Placental pericyte (primary cell): ENCODE measurements around a stretch of chr1.

- CAGE, long polyA plus RNA: no peak
Observed at GRCh38 chr1:236727040-236727782, 40.9 kb downstream of the ACTN2 start.

DNA sequence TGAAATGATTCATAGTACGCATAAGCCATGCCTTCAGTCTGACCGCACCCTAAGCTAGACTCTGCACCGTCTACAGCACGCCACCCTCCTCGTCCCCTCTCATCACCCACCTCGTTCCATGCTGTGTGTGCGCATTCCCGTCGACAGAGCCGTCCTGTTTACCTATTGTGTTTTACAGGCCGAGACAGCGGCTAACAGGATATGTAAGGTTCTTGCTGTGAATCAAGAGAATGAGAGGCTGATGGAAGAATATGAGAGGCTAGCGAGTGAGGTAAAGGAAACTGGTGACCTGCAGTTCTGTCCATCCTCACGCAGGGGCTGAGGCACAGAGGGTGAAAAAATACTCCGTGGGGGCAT, 50.6 kb downstream of the ACTN2 start:
- CAGE, long polyA plus RNA: no peak

DNA sequence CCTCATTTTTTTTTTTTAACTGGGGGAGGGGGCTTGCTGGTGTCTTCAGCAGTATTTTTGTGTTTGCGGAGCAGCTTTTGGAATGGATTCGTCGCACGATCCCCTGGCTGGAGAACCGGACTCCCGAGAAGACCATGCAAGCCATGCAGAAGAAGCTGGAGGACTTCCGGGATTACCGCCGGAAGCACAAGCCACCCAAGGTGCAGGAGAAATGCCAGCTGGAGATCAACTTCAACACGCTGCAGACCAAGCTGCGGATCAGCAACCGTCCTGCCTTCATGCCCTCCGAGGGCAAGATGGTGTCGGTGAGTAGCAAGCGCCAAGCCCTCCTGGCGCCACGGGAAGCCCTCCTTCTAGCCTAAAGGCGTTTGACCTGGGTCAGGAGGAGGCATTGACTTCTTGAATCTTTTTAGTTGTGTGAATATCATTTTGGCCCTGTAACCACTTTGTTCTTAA, 53.0 kb downstream of the ACTN2 start:
- CAGE, long polyA plus RNA: no peak

DNA sequence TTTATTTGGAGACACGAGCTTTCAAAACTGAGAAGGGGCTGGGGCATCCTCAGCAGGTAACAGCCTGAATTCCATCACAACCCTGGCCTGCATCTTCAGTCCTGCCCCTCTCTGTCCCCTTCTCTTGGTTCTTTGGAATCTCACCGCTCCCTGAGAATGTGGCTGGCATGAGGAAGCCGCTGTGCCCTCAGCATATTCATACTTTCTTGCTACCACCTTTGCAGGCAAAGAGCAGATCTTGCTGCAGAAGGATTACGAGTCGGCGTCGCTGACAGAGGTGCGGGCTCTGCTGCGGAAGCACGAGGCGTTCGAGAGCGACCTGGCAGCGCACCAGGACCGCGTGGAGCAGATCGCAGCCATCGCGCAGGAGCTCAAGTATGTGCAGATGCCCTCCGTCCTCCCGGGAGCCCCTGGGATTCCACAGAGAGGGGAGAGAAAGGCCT, 50.7 kb upstream of the MTR start:
- CAGE, long polyA plus RNA: no peak

- CAGE, long polyA plus RNA: no peak
Observed at GRCh38 chr1:237716783-237717365, 173.8 kb downstream of the ZP4 start.

DNA sequence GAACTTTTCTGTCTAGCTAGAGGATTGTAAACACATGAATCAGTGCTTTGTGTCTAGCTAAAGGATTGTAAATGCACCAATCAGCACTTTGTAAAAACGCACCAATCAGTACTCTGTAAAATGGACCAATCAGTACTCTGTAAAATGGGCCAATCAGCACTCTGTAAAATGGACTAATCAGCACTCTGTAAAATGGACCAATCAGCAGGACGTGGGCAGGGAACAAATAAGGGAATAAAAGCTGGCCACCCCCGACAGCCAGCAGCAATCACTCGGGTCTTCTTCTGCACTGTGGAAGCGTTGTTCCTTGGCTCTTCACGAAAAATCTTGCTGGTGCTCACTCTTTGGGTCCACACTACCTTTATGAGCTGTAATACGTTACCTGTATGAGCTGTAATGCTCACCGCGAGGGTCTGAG, 463.8 kb upstream of the ZP4 start:
- CAGE, long polyA plus RNA: no peak

GRCh38 chr1:238485476-238486151, 594.9 kb upstream of the ZP4 start:
- CAGE, long polyA plus RNA: no peak

- CAGE, long polyA plus RNA: no peak
Observed at GRCh38 chr1:239387394-239387752, 1.0 kb downstream of the CHRM3 start.

DNA sequence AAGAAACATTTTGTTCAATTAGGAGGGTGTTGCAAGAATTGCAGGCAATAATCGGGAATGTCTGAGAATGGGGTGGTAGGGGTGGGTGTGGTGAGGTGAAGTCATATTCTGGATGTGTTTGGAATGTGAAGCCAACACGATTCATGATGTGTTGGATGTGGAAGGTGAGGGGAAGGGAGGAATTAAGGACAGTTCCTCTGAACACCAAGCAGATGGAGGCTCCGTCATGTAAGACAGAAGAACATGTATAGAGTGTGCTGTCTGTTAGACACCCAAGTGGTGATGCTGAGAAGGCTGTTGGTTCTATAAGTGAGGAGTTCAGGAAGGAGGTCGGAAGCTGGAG, 193.4 kb downstream of the FMN2 start:
- CAGE, long polyA plus RNA: no peak

GRCh38 chr1:240406128-240406739, 205.7 kb downstream of the GREM2 start:
- CAGE, long polyA plus RNA: no peak

DNA sequence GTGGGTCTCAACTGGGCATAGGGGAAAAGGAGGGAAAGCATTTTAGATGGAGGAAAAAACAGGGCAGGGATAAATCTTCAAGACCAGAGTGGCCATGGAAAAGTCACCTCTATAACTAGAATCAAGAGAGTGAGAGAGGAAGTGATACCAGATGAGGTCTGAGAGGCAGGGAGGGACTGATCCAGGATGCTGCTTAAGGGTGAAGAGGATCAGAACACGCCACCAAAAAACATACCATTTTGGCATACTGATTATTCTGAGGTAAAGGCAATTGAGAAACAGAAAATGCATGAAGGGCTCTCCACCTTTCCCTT, 268.9 kb downstream of the RGS7 start:
- CAGE, long polyA plus RNA: no peak

DNA sequence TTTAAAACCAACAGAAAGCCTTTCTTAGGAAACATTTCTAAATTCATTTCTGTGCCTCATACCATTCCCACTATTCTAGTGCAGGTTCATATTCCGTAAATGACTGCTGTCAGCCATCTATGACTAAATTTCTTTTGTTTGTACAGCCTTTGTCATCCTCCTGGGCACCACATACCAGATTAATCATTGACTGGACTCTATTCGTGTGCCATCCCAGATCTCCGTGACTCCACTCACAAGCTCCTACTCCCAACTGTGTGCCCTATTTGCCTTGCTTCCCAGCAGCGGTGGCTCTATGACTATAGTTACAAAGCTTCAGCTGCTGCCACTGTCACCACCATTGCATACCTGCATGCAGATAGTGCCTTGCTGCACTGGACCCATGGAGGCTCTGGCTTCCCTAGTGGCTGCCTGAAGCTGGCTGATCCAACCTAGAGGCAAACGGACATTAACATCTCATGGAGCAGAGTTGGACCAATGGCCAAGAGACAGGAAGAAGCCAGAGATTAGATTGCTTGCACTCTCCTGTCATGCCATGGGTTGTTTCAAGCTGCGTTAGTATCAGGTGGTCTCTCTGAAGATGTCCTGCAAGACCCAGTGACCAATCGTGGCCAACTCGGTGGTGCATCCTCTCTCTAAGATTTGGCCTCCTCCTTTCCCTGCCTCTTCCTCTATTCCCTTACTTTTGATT, 24.5 kb downstream of the CHML start:
- CAGE, long polyA plus RNA: no peak

GRCh38 chr1:241634957-241635879, 5.0 kb downstream of the CHML start:
- CAGE, long polyA plus RNA: no peak

DNA sequence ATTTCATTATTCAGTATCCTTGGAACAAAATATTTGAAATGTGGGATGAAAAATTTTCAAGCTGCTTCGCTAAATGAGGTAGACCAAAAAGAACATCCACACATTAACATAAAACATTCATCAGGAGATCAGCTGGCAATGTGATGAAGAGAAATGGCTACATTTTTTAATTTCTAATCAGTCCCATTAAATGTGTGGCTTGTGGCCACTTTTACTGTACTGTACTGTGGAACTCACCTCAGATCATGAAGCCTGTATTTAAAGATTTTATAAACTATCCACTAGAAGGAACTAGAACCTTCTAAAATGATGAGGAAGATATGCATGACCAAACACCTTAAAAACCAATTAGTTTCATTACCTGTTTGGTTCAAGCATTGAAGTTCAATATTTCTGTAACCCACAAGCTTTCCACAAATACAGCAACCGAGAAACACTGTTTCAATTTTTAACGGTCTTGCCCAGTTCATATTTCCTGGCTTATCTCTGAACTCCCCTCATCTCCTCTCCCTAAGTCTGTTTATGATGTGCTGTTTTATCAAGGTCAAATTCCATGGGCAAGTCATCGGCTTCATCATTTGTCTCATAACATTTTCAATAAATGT, 264.2 kb upstream of the PLD5 start:
- CAGE, long polyA plus RNA: no peak

DNA sequence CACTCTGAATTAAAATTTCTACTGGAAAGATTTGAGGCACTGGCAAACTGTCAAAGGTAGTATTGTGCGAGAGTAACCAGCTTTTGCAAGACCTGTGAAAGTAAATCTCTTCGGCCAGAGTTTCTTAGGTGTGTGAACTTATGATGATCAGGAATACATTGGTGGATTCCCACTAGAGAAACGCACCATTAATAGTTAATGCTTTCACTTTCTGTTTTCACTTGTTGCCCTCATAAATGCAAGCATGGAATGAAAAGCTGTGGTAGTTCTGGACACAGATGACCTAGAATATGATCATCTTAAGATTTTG, 98.6 kb downstream of the SDCCAG8 start:
- CAGE, long polyA plus RNA: no peak

DNA sequence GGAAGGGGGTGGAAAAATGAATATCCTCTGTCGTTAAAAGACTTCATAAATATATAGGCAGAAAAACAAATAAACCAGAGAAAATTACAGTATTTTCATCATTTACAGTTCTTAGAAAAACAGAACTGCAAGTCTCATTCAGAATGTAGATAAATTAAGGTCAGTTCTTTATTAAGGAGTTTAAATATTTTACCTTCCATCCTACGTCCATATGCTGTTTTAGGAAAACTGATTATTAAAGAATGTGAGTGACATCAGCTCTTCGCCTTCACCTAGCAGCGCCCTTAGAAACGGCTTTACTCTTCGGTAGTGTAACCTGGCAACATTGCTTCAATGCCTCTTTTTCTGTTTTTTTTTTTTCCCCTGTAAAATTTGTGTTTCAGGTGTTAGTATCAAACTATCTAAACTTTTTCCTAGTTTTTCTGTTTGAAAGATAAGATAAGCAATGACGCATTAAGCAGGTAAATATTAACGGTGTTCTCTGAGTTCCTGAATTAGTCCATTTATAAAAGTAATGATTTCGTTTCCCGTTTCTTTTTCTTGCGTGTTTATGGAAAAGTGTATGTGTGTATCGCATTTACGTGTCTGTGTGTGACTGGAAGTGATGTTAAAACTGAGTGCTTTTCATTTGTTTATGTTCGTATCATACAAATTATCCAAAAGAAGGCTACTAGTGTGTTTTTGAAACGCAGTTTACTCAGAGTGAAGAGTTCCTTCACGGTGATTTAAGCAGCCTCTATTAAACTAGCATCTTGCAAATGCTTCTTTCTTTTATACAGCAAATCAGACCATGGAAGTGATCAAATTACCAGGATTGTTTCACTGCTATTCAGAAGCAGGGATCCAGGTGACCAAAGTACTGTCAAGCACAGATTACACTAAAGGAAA, 138.9 kb downstream of the SDCCAG8 start:
- CAGE, long polyA plus RNA: no peak

DNA sequence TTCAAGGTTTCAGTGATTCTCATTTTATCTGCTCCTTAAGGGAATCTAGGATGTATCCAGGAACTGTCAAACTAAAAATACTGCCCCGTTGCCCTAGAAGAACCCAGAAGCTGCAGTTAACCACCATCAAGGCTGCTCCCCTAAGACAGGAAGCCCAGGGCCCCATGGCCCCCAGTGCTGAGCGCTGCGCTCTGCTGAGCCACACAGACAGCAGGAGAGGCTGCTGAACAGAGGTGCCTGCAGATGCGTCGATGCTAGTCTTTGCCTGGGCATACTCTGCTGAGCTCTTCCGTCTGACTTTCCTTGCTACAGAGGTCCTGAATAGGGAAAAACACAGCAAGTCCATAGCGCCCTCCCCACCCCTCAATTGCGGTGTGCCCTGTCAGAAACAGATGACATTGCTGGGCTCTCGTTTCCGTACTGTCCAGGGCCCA, 252.3 kb downstream of the SDCCAG8 start:
- CAGE, long polyA plus RNA: no peak

DNA sequence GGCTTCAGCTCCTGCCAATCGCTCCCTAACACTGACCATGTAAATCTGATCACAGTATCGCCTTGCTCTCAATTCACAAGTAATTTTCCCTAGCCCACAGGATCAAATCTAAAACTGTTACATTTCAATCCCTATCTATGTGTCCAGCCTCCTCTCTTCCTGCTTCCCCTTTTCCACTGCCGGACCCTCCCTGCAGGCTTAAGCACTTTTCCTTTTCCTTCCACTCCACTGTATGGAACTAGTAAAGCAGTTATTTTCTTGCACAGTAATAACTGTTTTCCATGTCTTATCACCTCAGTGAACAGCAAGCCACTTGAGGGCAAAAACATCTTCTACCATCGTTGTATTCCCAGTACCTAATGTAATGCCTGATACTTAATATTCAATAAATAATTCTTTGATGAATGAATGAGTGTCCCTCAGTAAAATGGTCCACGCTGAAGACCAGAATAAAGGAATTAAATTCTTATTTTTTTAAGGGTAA, 290.1 kb downstream of the AKT3 start:
- CAGE, long polyA plus RNA: no peak

GRCh38 chr1:243595519-243595814, 254.6 kb downstream of the AKT3 start:
- CAGE, long polyA plus RNA: no peak

DNA sequence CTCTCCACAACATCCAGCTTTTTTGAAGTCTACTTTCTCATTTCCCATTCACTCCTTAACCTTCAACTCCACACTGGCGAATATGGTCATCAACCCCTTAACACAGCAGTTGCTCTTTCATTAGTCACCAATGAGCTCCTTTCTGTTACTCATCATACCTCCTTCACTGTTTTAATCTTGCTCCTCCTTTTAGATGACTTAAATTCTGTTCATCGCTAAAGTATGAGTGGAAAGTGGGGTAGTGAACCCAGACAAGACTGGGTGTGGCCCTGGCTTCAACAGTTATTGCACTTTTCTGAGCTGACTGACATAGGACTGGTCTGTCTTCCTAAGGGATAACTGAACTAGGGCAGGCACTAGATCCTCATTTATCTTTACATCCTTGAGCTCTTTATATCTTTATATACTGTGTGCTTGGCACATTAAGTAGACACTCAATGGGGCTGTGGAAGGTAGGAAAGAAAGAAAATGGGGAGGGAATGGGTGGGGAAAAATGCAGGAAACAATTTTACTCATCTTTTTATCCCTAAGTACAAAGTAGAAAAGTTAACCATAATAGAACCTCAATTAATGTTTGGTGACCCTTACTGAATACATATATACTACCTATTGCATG, 51.2 kb downstream of the AKT3 start:
- CAGE, long polyA plus RNA: no peak